Mononuclear cell (primary cell): ENCODE measurements around the genes EDNRB and RBM26.

GRCh38 chr13:75802157-75802706 lies 166.1 kb downstream of the LMO7 start:
- RRBS = no CpG with 5 or more reads among the region's 8 CpGs

DNA sequence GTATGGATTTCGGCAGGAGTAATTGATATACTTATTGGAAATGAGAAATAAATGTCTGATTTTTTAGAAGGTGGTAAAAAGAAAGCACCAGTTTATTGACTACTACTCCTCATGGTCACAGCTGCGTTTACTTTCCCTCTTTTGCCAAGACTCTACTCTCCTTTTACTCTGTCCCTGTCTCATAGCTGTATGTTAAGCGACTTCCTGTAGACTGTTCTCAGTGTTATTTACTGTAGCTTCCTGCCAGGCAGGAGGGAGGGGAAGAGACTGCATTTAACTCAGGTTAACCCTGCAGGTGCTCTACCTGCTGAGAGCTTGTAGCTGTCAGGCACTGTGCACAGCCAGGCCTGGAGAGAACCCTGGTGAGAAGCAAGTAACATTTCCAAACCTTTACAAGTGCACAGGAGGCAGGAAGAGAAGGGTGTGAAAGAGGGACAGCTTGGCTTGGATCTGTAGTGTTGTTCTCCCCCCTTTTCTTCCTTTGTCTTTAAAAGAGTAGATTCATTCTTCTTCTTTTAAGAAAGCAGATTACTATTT lies 167.0 kb downstream of the LMO7 start:
- RRBS = no CpG with 5 or more reads among the region's 3 CpGs

GRCh38 chr13:75840193-75840476 lies 204.0 kb downstream of the LMO7 start:
- RRBS = no CpG with 5 or more reads among the region's 4 CpGs

- RRBS = 2% methylated on average over 19 of the region's 47 CpGs
Measured at GRCh38 chr13:76992251-76993037, 563 bp downstream of the CLN5 start.

DNA sequence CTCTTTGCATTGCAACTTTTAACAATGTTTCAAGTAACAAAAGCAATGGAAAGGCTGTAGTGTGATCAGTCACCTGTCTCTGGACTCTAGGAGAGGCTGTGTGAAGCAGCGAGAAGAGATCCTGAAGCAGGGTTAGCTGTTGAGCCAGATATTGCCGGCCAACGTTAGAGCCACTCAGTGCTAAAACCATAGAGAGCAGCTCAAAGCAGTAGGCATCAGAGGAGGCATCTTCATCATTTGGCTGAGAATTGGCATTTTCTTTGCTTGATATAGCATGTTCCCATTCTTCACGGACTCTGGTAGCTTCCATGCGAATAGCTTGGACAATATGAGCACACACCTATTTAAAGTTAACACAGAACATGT lies 41.5 kb upstream of the FBXL3 start:
- RRBS = no CpG with 5 or more reads among the region's 5 CpGs

- RRBS = no CpG with 5 or more reads among the region's 3 CpGs
Measured at GRCh38 chr13:77163960-77164478, 137.1 kb upstream of the FBXL3 start.

DNA sequence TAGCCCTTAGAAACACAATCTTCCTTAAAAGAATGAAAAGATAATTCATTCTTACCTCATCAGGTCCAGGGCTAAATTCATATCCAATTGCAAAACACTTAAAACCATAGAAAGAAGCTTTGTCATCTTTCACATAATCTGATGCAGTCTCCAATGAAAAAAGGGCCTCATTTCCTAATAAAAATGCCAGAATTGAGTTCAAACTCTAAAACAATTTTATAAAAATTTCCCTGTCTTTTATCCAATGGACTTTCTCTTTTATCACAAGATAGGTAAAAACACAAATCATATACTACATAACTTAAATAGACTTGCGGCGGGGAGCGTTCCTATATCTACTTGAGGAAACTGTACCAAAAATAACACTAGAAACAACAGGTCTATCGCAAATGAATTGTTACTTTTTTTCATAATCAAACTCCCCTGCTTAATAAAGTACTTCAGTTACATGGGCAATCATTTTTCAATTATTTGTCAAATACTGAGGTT lies 138.3 kb upstream of the FBXL3 start:
- RRBS = no CpG with 5 or more reads among the region's 4 CpGs

DNA sequence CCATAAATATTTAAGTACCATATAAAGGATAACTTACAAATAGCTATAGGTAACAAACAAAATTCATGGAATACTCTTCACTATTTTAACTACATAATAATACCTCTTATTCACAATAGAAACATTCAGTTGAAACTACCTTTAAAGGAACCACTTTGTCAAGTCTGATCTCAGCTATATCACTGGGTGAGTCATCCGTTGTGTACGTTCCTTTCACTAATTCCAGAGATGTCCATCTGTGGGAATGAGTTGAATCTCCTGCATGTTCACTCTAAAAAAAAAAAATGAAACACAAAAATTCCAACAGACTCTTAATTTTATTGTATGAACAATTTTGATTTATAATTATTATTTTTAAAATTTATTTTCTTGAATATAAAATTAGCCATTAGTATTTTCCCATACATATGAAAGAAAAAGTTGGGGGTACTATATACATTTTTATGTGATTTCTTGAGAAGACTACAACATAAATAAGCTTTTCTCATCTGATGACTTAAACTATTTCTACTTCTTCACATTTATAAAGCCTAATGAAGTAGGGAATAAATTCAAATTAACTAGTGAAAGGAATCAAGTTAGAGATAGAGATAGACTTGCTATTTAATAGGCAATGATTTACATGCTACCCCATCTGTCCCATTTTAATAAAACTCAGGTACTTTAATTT lies 149.5 kb upstream of the FBXL3 start:
- RRBS = no CpG with 5 or more reads among the region's 2 CpGs

- RRBS = no CpG with 5 or more reads among the region's 3 CpGs
Measured at GRCh38 chr13:77205198-77205748, 121.6 kb downstream of the MYCBP2 start.

DNA sequence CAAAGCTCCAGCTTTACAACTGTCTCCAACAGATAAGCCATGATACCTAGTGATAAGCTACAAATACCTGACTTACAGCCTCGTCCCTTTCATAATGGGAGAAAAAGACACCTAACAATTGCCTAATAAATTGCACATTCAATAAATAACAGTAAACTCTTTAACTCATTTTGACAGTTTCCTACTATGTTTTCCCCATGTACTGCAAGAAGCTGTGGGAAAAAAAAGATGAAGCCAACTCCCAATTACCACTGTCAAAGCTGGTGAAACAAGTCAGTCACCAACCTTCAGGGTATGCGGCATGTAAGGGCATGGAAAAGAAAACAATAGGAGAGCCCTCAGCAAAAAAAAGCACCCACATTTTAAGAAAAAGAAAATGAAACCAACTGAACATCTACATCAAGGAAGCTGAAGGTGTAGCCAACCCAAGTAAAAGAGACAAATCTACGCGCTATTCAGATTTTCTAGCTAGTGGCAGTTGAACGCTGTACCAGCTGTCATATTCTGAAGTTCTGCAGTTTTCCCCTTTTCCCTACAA lies 1.7 kb downstream of the MYCBP2 start:
- RRBS = no CpG with 5 or more reads among the region's 5 CpGs

GRCh38 chr13:77697777-77698199 lies 301 bp downstream of the SLAIN1 start:
- RRBS = 1% methylated on average over 23 of the region's 58 CpGs

DNA sequence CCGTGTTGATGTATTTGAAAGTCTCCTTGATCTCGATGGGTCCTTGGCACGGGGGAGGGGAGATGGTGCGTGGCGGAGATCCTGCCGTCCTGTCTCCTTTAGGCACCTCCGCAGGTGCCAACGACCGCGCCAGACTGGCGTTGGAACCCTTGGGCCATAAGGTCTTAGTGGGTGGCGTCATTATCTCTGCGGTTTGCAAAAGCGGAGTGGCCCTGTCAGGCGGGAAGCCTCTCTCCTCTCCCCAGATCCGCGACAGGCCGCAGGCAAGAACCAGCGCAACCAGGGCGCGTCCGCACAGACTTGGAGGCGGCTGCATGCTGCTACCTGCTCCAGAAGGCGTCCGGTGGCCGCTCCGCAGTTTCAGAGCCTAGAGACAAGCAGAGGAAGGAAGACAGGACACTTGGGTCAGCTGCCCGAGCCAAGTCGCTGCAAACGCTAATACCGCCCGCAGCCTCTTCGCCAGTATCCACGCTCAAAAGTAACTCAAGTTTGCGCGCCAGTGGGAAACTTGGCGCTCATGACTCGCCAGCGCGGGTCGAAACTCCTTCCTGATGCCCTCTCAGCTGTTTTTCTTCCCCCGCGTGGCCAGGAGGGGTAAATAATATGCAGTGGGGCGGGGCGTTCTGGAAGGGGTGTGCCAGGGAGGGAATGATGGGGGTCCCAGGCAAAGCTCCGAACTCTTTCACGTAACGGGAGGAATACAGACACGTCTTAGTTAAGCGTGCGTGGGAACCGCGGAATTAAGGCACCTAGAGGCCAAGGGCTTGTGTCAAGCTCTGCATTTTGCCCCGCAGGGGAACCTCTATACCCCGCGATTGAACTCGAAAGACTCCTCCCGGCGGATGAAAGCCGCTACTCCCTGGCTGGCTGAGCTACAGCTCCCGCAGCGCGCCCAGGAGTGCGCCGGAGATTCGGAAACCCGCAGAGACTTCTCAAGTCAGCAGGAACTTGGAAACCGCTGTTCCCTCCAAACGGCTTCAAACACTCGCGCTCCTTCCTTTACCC lies at the start of gene EDNRB:
Gene EDNRB (minus strand): TSS at position 574 of the 1,005 bp plus-strand sequence.
- RRBS = 5% methylated on average over 8 of the region's 71 CpGs

GRCh38 chr13:78045781-78046367 lies 127.2 kb upstream of the EDNRB start:
- RRBS = no CpG with 5 or more reads among the region's 3 CpGs

DNA sequence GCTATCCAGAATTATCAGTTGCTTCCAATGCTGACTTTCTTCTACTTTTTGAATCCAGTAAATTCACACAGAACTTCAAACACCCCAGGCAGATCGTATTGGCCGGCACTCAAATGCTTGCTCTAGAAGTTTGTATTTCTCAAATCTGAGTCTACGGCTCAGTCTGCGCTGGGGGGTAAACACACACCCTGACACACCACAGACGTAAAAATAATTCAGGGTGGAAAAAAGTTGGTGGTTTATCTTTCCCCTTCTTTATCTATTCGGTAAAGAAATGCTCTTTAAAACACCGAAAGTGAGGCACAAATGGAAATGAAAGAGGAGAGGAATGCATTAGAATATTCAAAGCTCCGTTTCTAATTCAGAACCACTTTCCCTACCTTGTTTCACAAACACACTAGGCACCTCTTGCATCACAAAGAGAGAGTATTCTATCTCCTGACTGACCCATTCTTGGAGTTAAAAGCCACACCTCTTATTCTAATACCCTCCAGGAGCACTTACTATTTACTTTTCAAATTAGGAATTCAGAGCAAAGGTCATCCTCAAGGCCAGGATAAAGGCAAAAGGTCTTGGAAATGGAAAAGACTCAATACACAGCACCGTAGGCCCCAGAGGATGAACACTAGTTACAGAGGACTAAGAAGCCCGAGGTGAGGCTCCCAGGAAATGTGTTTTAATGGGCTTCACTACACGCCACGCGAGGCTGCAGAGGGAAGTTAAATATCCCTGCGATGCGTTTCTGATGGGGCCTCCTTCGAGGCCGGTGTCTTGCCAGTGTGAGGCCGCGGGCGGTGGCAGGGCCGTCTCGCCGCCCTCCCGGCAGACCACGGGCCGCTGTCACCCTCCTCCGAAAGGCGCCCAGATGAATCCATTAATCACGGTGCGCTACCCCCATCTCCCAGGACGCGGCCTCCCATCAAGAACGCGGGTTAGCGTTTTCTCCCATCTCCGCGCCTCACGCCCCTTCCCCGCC lies 673 bp downstream of the OBI1 start:
- RRBS = 3% methylated on average over 8 of the region's 39 CpGs

DNA sequence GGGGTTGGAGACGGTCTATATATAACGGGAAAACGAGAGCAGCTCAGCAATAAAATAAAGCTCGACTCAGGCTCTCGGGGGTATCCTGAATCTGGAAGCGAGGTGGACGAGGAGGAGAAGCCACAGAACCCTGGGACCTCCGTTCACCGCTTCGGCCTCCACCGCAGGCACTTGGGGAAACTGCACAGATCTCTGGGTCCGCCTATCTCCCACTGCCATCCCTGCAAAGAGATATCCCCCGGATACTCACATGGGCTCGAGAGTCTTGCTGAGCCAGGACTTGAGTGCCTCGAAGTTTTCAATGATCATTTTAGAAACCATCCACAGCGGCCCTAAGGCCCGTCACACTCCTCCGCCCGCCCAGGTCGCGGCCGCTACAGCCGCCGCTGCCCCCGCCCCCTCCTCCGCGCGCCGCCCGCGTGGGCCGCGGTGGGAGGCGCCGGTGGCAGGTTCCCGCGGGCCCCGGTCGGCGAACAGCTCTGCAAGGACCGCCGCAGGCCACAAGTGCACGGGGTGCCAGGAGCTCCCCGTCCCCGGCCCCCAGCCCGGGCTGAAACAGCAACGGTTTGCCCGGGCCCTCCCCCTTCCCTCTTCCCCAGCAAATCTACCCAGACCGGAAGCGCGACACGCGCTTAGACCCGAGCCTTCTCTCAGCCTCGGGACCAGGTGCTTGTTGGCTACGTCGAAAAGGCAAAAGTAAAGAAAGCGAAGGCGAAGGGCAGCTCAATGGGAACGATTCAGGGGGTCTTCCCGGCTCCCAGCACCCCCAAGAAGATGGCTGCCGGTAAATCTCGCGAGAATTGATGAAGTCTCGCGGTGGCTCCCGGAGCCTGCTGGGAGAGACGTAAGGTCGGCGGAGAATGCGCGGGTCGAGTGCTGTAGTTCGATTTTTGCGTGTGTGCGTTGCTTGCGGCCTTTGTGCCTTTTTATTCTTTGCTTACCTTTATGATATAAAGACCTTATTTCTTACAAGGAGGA lies at the start of gene RBM26:
Gene RBM26 (minus strand): TSS at position 802 of the 978 bp plus-strand sequence.
- RRBS = 1% methylated on average over 15 of the region's 77 CpGs

DNA sequence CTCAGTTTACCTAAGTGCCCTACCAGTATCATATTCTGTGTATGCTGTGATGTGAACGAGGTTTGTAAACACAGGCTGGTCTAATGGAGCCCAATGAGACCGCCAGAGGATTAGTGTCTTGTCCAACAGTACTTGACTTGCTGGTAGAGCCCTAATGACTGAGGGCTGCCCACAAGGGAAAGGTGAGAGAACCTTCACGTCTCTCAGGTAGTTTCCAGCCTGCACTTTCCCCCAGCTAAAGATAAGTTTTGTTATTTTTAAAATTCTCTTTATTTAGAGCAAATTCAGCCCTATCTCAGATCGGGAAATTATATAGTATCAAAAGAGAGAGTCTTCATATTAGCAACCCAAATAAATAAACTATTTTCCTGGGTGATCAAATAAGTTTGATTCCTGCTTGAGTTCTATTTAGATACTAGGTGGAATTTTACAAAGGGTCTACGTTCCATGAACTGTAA lies 576 bp upstream of the RBM26 start:
- RRBS = no CpG with 5 or more reads among the region's 5 CpGs

DNA sequence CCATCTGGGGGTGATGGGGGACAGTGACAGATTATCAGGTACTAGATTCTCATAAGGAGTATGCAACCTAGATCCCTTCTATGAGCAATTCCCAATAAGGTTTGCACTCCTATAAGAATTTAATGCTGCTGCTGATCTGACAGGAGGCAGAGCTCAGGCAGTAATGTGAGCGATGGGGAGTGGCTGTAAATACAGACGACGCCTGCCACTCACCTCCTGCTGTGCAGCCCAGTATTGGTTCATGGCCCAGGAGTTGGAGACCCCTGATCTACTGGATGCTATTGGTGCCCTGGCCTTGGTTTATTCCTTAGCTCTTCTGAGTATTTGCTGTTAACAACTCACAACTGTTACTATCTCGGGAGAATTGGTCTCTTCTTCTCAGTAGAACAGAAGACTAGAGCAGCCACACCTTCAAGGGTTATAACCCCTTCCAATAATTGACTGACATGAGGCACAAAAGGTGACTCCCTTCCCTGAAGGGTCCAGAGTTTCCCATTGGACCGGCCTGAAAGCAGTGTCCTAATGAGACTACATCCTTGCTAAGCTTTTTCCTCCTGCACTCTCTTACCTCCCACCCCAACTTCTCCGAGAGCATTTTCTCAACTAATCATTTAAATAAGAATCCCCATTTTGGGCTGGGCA lies 35.0 kb upstream of the RBM26 start:
- RRBS = no CpG with 5 or more reads among the region's 6 CpGs

GRCh38 chr13:79779680-79780159 lies 298.8 kb downstream of the NDFIP2 start:
- RRBS = no CpG with 5 or more reads among the region's 1 CpG

DNA sequence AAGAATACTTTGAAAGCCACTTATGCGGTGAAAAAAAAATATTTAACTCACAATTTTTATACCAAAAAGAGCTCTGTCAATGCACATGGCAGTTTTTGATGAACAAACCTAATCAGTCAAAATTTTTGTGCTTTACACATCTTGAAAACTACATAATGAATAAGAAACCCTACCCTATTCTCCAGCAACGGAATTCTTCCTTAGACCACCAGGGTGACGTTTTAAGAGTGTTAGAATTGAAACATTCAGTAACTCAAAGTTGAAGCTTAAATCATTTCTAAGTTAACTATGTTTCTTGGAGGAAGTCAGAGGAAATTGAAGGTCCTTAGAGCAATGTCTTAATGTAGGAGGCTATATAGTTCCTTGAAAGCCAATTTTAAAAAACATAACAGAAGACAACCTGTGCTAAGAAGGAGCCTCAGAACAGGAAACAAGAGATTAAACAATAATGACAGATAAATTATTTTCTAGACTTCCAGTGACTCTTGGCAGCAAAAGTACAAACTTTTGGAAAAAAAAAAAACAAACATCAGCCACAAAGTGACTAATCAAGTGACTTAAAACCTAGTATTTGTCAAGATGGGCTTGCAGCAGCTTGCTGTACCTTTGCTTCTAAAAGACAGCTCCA lies 6.3 kb downstream of the SPRY2 start:
- RRBS = no CpG with 5 or more reads among the region's 3 CpGs

GRCh38 chr13:80341225-80342138 lies 556 bp upstream of the SPRY2 start:
- RRBS = 2% methylated on average over 23 of the region's 55 CpGs